H7 (cell line): ENCODE data around the gene UTS2R.

DNA sequence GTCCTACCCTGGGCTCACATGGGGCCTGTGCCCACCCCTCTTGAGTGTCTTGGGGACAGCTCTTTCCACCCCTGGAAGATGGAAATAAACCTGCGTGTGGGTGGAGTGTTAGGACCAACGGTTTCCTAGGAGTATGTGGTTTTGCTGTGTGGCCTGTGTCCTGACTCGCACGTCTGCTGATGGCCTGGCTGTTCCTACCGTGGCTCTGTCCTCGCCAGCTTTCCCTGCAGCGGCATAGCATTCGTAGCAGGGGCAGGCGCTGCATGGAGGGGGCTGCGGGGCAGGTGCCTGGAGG is 10.5 kb downstream of the SLC16A3 start:
- RAMPAGE, long total RNA: no peak

- RAMPAGE, long total RNA: no peak
Measured at GRCh38 chr17:82240814-82241367, 12.0 kb downstream of the SLC16A3 start.

DNA sequence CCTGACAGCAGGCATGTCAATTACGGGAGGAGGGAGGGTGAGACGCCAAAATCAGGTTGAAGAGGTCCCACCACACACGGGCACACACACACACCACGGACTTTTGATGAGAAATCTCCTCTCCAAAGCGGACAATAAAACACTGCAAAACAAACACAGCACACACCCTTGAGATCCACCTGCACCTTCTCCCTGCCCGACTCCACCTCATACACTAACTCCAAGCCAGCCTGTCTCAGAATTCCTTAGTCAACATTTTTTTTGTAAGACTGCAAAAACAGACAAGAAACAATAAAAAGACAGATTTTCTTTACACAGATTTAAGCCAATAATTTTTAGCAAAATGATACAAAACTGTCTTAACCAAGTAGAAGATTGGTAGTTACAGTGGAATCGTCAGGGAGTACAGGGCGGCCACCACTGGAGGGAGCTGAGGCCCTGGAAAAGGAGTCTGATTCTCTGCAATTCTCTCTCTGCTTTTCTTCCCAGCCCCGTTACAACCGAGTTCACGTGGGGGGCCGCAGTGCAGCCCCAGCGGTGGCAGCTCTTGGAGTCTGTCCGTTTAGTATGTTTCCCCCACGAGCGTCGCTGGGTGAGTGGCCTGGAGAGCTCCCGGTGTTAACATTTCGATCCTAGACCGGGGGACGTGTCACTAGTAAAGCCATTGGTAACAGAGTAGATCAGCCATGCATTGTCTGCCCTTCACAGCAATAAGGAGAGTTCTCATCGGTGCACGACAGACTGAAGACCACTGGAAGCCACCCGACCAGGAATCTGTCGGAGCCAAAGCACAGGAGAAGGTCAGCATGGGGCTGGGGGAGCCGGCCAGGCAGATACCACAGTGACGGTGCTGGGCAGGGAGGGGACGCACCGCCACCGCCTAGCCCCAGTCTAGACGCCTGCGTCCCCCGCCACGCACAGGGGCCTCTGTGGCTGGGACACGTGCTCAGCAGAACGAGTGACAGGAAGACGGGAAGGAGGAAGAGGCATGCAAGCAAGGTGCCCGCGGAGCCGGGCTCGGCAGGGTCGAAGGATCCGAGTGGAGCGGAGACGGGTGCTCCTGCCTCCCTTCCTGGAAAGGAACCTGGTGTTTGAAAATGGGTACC is 15.6 kb downstream of the SLC16A3 start:
- RAMPAGE, long total RNA: no peak

GRCh38 chr17:82273894-82274046 is 270 bp upstream of the CSNK1D start:
- RAMPAGE, long total RNA: no peak

DNA sequence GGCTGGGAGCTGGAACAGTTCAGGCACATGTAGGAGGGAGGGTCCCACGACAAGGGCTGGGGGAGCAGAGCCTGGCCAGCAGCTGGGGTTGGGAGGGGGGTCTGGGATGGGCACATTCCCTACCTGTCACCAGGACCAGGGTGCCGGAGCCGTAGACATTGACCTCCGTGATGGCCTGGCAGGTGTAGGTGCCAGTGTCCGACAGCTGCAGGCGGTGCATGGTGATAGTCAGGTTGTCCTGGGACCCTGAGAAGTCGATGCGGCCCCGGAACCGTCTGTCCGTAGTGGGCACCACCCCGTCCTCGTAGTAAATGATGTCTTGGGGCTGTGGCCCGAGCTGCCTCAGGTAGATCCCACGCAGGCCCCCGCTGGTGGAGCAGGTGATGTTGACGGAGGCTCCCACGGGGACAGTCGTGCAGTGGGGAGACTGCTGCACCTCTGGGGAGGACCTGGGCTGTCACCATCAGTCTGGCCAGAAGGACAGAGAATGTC is 818 bp downstream of the CD7 start:
- RAMPAGE, long total RNA: no peak

DNA sequence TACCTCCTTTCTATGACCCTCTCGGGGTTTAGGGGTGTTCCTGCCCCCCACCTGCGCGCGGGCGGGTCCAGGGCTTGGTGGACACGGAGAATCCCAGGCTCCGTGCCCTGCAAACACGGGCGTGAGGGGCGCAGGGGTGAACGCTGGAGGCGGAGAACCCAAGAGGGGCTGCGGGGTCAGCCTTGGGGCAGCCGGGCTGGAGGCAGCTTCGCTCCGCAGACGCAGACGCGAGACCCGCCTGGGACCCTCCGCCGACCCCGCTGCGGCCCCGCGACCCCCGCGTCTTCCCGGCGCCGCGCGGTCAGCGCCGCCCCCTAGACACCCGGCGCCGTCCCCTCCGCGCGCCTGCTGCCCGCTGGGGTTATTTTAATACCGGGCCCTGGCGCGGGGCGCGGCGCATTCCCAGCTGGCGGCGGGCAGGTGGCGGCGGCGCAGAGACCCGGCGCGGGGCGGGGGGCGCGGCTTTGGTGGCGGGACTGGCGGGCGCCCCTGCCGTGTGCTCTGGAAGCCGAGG is at the start of gene UTS2R:
TSS of gene UTS2R (plus strand) at position 397 of the 514 bp plus-strand sequence.
- RAMPAGE, long total RNA: no peak

DNA sequence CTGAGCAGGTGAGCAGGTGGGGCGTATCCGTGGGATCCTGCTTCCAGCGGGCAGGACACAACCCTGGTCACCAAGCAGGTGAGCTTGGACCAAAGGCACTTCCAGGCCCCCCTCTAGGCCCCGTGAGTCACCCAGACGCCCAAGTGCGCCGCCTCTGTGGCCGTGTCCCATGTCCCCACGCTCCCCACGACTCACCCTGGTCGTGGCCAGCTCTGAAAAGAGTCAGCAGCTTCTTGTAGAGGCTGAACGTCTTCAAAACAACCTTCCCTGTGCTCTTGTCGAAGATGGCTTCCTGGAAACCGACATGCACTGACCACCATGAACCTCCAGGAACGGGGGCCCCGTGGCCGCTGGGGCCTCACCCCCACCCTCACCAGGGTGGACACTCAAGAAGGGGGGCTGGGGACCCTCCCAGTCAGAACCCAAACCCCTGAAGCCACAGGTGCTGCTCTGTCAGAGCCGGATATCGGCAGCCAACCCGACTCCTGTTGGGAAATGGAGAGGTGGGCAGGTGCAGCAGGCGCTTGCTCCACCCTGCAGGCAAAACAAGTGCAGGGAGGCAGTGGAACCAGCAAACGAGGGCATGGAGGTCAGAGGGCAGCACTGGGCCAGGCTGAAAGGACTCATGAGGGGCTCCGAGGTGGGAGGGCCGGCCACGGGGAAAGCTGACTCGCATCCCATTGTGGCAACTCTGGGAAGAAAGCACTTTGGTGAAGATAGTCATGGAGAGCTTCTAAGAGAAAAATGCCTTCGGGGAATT is 4.7 kb downstream of the CYBC1 start:
- RAMPAGE, long total RNA: no peak

- RAMPAGE, long total RNA: no peak
Measured at GRCh38 chr17:82448050-82448249, 2.6 kb downstream of the CYBC1 start.

DNA sequence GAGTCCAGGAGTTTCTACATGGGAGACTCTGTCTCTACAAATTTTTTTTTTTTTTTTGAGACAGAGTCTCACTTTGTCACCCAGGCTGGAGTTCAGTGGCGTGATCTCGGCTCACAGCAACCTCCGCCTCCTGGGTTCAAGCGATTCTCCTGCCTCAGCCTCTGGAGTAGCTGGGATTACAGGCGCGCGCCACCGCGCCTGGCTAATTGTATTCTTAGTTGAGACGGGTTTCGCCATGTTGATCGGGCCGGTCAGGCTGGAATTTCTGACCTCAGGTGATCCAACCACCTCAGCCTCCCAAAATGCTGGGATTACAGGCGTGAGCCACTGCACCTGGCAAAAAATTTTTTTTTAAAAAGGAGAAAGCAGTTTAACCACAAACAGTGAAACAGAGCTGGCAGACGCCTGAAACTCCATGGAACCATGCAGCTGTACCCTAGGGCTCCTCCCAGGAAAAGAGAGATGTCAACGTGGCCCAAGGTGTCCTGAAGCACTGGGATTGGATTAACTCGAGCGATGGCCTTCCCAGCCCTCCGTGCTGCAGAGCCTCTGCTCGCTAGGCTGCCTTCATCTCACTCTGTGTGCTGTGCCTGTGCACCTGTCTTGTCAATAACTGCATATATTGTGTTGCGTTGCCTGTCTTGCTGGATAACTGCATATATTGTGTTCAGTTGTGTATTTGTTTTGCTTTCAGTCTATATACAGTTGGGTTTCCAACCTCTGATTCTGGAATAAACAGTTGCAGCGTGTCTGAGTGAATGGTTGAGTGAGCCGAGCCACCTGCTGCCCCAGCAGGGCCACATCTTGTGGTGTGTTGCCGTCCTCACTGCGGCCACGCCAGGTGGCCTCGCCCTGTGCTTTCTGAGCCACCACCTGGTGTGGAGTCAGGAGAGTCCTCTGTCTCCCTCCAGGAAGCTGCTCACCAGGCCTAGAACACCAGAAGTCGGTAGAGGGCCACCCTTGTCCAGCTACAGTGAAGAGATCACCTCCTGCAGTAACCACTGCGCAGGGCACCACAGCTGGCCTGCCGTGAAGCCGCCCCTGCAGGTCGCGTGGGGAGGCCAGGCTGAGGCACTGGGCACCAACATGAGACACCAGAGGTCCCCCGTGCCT is 29.4 kb upstream of the FOXK2 start:
- RAMPAGE, long total RNA: no peak

GRCh38 chr17:82536832-82537437 is 17.4 kb downstream of the FOXK2 start:
- RAMPAGE, long total RNA: no peak

GRCh38 chr17:82542377-82543408 is 23.2 kb downstream of the FOXK2 start:
- RAMPAGE, long total RNA: no peak

DNA sequence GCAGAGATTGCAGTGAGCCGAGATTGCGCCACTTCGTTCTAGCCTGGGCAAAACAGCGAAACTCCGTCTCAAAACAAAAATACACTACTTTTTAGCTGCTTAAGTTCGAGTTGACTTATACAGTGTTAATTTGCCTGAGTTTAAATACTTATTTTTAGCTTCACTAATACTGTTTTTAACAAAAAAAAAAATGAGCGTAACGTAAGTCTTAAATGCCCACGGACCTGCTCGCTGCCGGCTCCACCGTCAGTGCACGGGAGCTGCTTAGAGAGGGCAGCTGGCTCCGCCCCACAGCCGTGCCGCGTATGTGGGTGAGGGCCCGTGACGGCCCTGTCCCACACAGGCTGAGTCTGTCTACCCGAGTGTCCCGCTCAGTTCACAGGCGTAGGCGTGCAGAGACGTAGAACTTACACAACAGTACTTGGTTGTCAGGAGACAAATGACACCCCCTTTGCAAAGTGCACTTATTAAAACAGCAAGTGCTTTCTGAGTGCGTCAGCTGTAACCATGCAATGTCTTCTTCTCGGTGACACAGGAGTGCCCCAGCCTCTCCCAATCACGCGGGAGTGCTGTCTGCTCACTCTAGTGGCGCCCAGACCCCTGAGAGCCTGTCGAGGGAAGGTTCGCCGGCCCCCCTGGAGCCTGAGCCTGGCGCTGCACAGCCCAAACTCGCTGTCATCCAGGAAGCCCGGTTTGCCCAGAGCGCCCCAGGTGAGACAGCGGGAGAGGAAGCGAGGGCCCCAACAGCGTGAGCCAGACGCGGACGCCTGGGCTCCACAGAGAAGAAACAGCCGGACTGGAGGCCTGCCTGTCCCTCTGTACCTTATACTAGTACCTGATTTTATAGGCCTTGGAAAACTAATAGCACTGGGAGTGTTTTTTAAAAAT is 64.2 kb downstream of the FOXK2 start:
- RAMPAGE, long total RNA: no peak

GRCh38 chr17:82602594-82603379 is 45.5 kb downstream of the WDR45B start:
- RAMPAGE, long total RNA: no peak

GRCh38 chr17:82793773-82794580 is 42.1 kb downstream of the TBCD start:
- RAMPAGE, long total RNA: no peak

- RAMPAGE, long total RNA: no peak
Measured at GRCh38 chr17:82807105-82807902, 32.5 kb downstream of the ZNF750 start.

- RAMPAGE, long total RNA: no peak
Measured at GRCh38 chr17:82830034-82830922, 9.5 kb downstream of the ZNF750 start.

DNA sequence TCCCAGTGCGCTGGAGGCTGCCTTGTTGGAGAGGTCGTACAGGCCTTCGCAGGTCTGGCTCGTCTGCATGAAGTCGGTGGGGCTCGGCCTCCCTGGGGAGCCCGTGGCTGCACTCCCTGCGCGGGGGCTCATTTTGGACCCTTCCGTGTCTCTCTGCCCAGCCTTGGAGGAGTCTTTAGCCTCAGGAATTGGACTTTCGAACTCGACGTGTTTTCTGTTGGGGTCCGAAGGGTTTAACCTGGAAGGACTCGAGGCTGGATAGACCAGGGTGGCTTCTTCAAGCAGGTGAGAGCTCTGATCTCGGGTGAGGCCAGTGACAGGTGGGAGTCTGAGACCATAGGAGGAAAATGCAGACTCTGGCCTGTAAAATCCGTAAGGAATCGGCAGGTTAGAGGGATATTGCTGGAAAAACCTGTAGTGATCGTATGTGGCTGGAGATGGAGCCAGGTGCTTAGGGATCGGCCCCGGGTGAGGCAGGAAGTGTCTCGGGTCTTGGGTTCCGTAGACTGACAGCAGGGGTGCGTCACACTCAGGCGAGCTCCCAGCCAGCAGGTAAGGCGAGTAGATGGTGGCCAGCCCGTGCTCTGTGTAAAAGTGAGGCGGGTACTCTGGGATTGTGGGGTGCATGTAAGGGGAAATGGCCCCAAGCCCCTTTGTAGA is 8.6 kb downstream of the ZNF750 start:
- RAMPAGE, long total RNA: no peak

GRCh38 chr17:82838289-82839016 is 1.4 kb downstream of the ZNF750 start:
- RAMPAGE, long total RNA: no peak

DNA sequence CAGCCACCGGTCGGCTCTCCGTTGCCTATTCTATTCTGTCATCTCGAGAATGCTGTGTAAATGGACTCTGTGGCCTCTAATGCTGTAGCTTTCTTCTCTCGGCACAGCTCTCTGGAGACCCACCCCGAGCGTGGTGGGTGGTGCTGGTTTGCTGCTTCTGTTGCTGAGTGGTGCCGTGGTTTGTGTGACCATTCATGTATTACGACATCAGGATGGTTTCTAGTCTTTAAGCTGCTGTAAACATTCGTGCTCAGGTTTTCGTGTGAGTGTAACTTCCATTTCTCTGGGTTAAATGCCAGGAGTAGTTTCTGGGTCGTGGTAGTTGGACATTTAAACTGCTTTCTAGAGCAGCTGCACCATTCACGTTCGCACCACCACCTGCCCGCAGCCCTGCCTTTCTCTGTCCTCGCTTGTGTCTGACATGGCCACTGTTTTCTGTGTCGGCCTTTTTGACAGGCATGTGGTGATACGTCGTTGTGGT is 47.6 kb upstream of the ZNF750 start:
- RAMPAGE, long total RNA: no peak

- RAMPAGE, long total RNA: no peak
Measured at GRCh38 chr17:82919448-82920062, 79.7 kb upstream of the ZNF750 start.